Airway epithelial cell (primary cell): ENCODE data around the gene RPL23.

DNA sequence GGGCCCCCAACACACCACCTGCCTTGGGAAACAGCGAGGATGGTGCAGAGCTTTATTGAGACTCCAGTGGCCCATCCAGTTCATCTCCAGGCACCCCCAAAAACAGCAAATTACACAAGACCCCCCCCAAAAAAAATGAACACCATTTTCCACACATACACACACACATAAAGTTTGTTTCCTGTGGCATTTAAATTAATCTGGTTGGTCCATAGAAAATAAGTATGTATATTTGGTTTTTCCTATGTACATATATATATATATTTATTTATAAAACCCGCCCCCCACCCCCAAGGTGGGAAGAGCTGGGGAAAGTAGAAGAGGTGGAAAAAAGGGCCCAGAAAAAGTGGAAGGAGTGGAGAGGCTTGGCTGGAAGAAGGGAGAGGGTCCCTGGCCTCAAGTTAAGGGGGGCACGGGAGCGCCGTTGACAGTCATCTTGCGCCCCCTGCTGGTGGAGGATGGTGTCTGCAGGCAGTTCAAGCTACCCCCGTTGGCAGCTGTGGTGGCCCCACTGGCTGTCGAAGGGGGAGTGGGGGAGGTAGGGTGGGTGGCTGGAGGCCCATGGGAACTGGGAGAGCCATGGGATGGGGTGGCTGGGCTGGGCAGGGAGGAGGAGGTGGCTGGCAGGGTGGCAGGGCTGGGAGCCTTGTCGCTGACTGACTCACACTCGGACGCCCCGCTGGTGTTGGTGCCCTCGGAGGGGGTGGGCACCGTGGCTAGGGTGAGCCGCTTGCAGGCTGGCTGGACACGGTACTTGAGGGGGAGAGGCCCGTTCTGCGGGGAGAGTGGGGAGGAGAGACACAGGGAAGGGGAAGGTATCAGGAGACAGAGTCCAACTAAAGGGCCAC, 4.9 kb downstream of the CISD3 start:
- RAMPAGE, long total RNA: no peak

- RAMPAGE, long total RNA: no peak
These were observed 8.5 kb downstream of the CISD3 start for GRCh38 chr17:38738341-38739247.

GRCh38 chr17:38850624-38851201, 2.8 kb downstream of the RPL23 start:
- RAMPAGE, long total RNA: no peak

DNA sequence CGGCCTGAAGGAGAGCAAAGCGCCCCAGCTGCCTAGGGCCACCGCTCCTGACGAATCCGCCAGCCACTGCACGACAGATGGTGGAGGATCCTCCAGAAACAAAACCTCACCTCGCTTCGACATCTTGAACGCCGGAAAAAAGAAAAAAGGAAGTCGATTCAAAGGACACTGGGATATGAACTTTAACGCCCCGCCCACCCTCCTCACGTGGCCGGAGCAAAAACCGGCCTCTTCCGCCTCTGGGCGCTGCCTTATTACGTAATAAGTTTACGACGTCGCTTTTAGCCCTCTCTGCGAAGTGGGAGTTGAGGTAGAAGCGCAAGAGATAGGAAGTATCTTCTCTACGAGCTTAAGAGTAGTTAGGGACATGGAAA, at the start of gene RPL23:
RPL23 (minus strand) TSS at position 134 of the 374 bp plus-strand sequence.
- RAMPAGE, long total RNA: start-site peak on the minus strand centred at position 174 of the sequence, 83 bp wide, 7,244 and 755 reads in 2 replicates; start-site peak on the plus strand centred at position 292 of the sequence, 34 bp wide, 5 and 16 reads in 2 replicates

DNA sequence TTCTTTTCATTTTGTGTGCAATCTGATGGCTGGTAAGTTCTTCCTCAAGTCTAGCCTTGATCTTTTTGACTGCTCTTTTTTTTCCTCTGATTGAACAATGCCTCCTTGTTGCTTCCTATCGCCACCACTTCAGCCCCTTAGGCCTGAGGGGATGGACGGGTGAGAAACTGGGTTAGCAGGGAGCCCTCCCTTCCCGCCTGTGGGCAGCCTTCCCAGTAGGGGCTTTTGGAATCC, 13.8 kb downstream of the LASP1 start:
- RAMPAGE, long total RNA: no peak

DNA sequence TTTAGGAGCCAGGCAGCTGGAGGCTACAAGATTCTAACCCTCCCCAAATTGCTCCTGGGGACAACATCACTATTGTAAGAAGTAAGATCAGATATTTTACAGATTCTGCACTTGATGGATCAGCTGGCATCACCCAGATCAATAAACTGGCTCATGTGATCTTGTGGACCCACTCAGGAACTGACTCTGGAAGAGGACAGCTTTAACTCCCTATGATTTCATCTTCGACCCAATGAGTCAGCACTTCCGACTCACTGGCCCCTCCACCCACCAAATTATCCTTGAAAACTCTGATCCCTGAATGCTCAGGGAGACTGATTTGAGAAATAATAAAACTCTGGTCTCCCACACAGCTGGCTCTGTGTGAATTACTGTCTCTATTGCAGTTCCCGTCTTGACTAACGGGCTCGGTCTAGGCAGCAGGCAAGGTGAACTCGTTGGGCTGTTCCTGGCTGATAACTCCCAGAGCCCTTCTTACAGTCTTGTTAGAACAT, 47.3 kb upstream of the FBXO47 start:
- RAMPAGE, long total RNA: no peak

GRCh38 chr17:39094433-39095248, 56.8 kb downstream of the PLXDC1 start:
- RAMPAGE, long total RNA: no peak

- RAMPAGE, long total RNA: no peak
These were observed 5.7 kb downstream of the CACNB1 start for GRCh38 chr17:39191736-39192156.

GRCh38 chr17:39207086-39207322, 6.9 kb downstream of the RPL19 start:
- RAMPAGE, long total RNA: no peak

DNA sequence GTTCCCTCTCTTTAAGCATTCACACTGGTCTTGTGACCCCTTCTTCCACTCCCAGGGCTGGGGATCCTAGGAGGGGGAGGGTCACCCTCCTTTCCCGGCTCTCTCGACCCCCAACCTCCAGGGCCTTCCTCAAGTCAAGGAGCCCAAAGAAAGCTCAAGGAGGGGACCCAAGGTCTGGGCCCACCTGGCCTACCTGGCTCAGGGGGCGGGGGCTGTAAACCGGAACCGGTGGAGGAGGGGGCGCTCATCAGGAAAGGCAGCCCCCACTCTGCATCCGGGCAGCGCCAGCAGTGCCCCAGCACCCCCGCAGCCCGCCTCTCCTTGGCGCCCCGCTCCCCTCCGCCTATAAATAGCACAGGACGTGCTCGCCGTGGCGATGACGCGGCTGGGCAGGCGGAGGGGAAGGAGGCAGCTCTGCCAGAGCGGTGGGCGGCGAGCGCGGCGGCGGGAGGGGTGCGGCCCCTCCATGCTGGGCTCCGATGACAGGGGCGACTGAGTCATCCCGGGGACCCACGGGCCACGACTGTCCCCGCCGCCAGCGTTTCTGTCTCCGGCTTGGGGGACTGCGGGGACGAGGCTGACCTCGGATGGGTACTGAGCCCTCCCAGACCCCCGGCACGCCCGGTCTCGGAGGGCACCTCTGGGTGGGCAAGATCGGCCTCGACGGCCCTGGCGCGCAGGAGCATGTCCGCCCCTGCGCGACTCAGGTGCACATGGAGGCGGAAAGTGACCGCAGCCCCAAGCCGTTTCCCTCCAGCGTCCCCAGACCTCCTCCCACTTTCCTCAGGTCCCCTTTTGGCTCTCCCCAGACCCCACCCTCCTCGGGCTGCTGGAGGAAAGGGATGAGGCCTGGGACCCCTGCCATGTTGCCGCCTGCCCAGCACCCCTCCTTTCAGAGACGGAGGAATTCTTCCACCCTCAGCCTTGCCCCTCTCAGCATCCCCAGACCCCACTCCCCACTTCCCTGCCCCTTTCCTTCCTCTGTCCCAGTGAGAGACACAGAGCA, 9.7 kb downstream of the RPL19 start:
- RAMPAGE, long total RNA: no peak

- RAMPAGE, long total RNA: no peak
These were observed 75.5 kb downstream of the FBXL20 start for GRCh38 chr17:39325803-39326514.

GRCh38 chr17:39564052-39564877, 43.5 kb downstream of the NEUROD2 start:
- RAMPAGE, long total RNA: no peak

DNA sequence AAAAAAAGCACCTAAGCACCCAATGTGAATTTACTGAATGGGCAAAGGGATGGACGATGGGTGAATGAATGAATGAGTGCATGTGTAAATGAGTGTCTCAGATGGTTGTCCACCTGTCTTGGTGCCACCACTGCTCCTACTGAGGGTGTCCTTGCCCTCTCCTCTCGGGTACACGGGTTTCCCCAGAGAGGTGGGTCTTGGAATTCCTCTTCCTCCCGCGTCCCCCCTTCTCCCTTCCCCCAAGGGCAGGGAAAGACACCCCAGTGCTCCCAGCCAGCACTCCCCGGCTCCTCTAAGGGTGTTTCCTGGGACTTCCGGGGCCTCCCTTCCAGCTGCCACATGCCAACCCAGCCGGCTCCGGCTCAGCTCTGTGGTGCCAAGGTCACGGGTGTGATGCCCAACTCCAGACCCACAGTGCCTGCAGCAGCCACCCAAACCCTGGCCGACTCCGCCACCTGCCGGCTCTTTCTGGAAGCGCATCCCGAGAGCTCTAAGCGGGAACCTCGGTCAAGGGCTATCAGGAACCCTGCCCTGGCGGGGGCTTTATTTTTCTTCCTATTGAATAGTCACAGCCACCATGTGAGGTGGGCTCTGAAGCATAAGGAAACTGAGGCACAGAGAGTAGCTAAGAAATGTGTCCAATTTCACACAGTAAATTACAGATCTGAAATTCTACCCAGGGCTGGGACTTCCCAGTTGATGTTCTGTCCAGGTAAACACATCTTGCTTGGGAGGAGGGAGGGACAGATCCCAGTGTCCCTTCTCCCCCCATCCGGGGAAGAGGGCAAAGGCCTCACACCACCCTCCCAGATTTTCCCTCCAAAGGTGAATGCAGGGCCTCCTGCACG, 3.4 kb upstream of the PPP1R1B start:
- RAMPAGE, long total RNA: no peak

- RAMPAGE, long total RNA: no peak
These were observed 1.5 kb upstream of the PPP1R1B start for GRCh38 chr17:39625023-39625822.

- RAMPAGE, long total RNA: no peak
These were observed 5.7 kb downstream of the STARD3 start for GRCh38 chr17:39642482-39643123.

- RAMPAGE, long total RNA: no peak
These were observed 3.5 kb downstream of the PNMT start for GRCh38 chr17:39671388-39672515.

GRCh38 chr17:39675407-39676677, 7.6 kb downstream of the PNMT start:
- RAMPAGE, long total RNA: no peak

- RAMPAGE, long total RNA: no peak
These were observed 12.5 kb downstream of the ERBB2 start for GRCh38 chr17:39712247-39712783.

DNA sequence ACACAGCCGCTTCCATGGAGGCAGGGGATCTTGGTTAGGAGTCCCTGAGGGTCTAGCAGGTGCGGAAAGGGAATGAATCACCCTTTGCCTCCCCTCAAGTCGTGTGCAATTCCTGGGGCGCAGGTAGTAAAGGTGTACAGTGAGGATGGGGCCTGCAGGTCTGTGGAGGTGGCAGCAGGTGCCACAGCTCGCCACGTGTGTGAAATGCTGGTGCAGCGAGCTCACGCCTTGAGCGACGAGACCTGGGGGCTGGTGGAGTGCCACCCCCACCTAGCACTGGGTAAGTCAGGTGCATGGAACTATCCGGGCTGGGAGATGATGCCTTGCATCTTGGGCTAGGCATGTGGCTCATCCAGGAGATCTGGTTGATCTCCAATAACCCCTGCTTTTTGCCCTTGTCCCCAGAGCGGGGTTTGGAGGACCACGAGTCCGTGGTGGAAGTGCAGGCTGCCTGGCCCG, 5.1 kb downstream of the GRB7 start:
- RAMPAGE, long total RNA: no peak

DNA sequence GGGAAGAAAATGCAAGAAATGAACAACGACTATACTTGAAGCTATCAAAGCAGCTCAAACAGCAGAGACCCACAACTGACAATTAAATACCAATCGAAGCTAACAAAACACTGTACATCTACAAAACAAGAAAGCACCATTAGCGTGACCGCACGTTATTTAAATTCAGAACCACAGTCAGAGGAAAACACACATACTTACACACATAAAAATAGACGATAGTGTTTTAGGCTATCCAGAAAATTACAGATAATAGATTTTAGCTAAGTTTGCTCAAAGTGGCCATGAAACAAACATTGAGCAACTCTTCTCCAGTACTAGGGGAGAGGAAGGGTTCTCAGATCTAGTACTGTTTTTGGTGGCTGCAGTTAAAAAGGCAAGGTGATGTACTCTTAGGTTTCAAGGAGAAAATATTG, 55.2 kb downstream of the GRB7 start:
- RAMPAGE, long total RNA: no peak